ENCODE data around the genes FAM217B, LAMA5 and CABLES2.

DNA sequence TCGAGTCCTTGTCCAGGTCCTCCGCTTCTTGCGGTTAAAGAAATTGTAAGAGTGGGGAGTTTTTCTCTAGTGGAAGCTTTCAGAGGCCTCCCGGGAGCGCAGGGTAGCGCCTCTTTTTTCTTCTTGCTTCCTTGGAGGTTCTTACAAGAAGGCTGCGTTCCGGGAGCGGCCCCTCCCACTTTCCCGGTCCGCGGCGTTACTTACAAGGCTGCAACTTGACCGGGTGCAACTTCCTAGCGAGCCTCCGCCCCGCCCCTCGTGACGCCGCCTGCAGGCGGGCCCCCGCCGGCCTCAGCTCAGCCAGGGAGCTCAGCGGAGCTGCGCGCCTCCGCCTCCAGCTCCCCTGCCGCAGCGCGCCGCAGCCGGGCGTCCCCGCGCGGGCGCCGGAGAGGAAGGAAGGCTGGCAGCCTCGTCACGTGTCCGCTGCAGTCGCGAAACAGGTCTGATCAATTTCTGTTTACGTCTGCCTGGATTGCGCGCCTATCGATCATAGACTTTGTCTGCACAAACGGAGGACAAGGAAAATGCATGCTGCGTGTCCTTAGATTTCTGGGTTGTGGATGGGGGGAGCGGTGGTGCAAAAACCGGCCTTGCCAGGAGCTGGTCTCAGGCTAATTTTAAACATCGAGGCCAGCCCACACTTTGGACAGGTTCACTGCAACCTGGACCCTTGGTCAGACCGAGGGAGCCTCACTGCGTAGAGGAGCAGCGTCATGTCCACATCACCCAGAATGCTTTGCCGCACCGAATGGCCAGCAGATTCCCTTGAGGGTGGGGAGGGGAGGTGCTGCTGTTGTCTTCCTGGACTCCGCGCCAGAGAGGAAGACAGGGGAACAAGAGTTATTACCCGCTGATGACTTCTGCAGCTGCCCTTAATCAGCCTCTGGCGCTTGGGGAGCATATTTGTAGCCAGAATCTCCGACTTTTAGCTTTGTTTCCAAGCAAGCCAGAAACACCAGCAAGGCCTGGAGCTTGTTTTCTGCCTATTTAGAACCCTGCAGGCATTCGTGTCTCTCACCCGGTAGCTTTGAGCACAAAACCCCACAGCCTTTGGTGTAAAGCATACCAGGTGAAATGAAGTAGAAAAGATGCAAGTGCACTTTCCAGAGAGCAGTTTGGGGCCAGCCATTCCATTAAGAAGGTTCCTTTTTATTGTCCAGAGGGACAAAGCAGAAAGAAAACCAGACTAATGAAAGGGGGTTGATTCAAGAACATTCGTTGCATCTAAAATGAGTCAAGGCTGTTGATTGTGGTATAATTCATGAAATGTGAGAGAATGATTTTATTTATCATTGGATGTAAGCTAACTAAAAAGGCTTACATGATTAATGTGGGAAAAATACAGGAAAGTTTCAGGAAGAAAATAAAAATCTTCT, at the start of gene FAM217B:
Gene FAM217B (plus strand): TSS at position 294 of the 1,376 bp plus-strand sequence.
- PRO-cap, result bidirectional peak, plus-strand start at position 294 of the sequence, minus-strand start at position 202 of the sequence; bidirectional peak, plus-strand start at position 758 of the sequence, minus-strand start at position 733 of the sequence
- RAMPAGE, long total RNA, 3 experiments, result start-site peak on the plus strand in 1 of 3 experiments, centred at position 326 of the sequence, 14 reads per replicate; start-site peak on the minus strand in 1 of 3 experiments, centred at positions 182 to 727 of the sequence, 9 to 18 reads per replicate

DNA sequence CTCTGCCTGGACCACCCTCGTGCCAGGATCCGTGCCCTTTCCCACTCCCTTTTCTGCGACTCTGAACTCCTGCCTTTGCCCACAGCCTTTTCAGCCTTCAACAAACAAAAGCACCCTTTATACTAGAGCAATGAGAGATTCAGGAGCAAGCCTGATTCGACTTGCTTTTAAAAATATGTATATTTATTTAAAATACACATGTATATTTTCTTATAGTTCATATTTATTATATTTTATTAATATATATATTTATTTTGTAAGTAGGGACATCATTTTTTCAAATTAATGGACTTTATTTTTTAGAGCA, 19.0 kb downstream of the CDH26 start:
- PRO-cap, result no peak
- RAMPAGE, long total RNA, 3 experiments, result no peak in any of the 3 experiments

- PRO-cap, result no peak
- RAMPAGE, long total RNA, 3 experiments, result no peak in any of the 3 experiments
Observed at GRCh38 chr20:60062380-60062966, 104.2 kb downstream of the CDH26 start.

DNA sequence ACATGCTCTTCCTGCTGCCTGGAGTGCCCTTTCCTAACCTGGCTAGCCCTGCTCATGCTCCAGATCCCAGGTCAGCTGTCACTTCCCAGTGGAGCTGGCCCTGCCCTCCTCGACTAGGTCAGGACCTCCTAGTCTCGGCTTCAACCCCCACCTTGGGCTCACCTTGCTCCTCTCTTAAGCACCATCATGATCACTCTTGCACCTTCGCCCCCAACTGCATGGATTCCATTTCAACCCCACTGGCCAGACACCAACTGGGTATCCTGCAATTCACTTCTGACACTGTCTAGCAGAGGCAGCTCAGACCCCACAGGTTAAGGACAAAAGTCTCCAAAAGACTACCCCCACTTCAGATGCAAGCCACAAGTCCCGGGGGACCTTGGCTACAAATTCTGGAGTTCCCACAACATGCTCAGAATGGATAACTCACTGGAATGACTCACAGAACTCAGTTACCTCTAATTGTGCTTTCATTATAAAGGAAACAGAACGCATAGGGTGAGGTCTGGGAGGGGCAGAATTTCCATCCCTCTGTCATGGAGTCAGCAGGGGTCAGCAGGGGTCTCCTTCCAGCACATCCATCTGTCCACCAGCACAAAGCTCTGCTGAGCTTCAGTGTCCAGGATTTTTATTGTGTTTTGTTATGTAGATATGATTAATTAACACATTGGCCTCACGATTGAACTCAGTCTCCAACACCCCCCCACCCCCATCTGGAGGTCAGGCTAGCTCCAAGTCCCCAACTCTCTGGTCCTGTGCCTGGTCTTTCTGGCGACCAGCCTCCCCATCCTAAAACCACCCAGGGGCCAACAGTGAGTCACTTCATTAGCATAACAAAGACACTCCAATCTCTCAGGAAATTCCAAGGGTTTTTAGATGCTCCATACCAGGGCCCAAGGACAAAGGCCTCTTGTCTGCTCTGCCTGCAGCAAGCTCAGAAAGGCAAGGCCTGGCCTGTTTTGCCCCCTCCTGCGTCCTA, 184.3 kb downstream of the CDH4 start:
- PRO-cap, result no peak
- RAMPAGE, long total RNA, 3 experiments, result no peak in any of the 3 experiments

GRCh38 chr20:62066847-62067700, 1.4 kb upstream of the TAF4 start:
- PRO-cap, result no peak
- RAMPAGE, long total RNA, 3 experiments, result no peak in any of the 3 experiments

DNA sequence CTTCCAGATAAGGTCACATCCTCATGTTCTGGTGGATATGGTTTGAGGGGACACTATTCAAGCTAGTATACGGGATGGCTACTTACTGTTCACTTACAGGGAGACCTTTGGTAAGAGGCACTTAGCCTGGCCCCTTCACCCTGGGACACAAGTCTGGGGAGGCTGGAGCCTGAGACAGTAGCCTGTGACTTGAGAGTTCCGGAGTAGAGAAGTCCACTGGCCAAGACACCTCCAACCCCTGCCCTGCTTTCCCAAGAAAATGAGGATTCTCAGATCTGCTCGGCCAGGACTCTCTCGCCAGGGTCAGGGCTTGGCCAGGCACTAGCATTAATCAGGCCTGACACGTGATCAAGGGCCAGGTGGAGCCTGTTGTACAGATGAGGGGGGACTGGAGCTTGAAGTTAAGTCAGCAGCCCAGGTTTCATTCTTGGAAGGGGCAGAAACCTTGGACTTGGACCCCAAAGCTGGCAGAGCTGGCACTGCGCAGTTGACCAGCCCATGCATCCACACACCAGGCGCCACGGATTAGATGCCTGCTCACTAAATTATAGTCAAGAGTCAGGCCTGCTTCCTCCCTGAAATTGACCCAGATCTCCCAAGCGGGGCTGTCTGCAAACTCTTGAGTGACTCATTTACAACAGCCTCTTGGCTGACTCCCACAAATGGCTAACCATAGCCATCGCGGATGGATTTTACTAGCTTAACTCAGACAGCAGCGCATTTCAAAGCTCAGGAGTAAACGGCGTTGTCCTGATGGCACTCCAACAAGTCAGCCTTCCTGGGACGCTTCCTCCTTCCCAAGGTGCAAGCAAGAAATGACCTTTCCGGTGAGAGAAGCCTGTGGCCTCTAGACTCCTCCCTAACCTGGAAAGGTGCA, 4.0 kb upstream of the TAF4 start:
- PRO-cap, result no peak
- RAMPAGE, long total RNA, 3 experiments, result no peak in any of the 3 experiments

- PRO-cap, result no peak
- RAMPAGE, long total RNA, 3 experiments, result no peak in any of the 3 experiments
Observed at GRCh38 chr20:62130064-62130375, 7.7 kb downstream of the LSM14B start.

DNA sequence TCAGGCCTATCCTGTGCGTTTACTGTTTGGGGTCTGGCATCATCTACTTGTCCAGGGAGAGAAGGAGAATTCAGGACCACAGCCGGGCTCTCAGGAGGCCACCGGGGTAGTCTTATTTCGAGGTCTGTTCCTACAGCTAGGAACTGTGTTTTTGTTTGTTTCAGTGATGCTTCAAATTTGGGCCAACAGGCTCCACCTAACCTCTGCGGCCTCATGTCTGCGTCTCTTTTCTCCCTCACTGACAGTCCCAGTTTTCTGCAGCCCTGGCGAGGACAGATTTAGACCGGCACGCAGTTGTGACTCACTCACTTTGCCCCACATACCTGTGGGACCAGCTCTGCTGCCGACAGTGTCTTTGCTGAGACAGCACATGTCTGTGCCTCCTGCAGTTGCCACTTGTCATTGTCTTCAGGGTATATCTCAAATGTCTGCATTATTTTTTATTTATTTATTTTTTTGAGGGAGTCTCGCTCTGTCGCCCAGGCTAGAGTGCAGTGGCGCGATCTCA, 29.2 kb downstream of the OSBPL2 start:
- PRO-cap, result bidirectional peak, plus-strand start at position 308 of the sequence, minus-strand start at position 230 of the sequence
- RAMPAGE, long total RNA, 3 experiments, result no peak in any of the 3 experiments

DNA sequence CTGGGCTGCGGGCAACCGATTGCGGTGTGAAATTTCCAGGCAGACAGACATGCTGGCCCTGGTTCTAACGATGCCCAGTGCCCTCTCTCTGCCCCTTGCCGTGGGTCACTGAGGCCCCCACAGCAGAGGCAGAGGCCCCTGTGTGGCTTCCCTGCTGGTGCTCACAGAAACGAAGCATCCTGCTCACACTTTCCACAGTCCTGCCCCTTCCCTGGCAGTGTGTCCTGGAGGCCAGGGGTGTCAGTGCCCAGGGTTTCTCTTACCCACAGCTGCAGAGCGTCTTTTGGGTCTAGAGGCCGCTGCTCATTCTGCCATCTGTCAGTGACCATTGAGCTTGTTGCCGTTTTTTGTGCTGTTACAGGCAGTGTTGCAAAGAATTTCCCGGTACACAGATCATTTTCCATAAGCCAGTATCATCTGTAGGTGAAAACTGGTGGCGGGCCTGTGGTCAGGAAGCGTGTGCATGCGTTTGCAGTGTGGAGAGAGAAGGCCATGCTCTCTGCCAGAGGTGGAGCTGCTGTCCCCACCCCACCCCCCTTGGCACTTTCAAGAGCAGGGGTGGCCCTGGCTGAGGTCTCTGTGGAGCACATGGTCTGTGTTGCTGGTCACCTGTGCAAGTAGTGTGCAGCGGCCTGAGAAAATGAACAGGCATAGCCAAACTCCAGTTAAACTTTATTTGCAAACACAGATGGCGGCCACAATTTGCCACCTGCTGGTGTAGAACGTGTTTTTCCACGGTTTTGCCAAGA, 2.2 kb downstream of the ADRM1 start:
- PRO-cap, result no peak
- RAMPAGE, long total RNA, 3 experiments, result no peak in any of the 3 experiments

DNA sequence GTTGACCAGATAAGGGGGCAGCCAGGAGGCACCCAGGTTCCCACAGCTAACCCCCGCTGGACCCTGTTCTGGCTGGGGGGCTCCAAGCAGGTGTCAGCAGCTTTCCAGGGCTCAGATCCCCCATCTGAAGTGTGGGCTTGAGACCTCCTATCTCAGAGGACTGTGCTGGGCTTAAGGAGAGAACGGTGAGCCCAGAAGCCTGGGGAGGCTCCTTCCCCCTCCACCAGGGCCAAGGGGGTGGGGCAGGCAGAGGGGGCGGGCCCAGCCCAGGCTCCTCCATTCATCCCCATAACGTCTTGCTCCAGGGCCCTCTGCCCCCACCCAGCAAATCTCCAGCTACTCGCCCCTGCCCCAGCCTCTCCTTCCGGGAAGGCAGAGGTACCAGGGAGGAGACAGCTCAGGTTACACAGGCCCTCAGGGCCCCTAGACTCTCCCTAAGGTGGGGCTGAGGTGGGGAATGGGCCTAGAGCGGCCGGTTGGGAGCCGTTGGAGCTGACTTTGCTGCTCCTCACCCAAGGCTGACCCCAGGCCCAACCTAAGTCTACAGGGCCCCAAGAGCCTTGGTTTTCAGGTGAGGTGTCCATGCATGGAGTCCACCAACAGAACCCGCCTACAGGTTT, 1.3 kb downstream of the LAMA5 start:
- PRO-cap, result bidirectional peak, plus-strand start at position 375 of the sequence, minus-strand start at position 187 of the sequence
- RAMPAGE, long total RNA, 3 experiments, result no peak in any of the 3 experiments

DNA sequence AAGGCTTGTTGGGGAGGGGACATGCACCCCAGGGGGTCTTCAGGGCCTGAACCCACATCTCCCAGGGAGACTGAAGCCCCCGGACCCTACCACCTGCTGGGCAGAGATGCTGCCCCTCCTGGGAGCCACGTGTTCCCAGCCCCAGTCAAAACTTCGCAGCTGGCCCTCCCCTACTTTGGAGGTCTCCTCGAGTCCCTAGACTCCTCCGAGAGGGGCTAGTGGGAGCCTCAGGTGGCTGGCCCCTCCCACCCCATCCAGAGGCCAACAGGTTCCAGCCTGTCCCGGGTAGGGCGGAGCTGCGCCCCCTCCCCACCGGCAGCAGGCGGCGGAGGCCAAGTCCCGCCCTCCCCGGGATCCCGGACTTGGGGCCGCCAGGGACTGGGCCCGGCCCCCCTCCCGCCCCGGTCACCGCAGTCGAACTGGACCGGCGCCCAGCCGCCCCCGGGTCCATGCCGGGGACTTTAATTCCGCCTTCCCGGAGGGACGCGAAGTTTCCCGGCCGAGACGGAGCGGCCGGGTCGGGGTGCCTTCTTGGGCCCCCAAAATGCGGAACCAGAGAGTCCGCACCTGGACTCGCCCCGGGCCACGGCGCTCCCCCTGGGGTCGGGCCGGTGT, 723 bp downstream of the LAMA5 start:
- PRO-cap, result bidirectional peak, plus-strand start at position 413 of the sequence, minus-strand start at position 204 of the sequence
- RAMPAGE, long total RNA, 3 experiments, result no peak in any of the 3 experiments

- PRO-cap, result unidirectional peak, minus-strand start at chr20:62367312
- RAMPAGE, long total RNA, 3 experiments, result no peak in any of the 3 experiments
Observed at GRCh38 chr20:62366897-62367690, at the start of gene LAMA5. LAMA5 (minus strand) TSS chr20:62367312.

DNA sequence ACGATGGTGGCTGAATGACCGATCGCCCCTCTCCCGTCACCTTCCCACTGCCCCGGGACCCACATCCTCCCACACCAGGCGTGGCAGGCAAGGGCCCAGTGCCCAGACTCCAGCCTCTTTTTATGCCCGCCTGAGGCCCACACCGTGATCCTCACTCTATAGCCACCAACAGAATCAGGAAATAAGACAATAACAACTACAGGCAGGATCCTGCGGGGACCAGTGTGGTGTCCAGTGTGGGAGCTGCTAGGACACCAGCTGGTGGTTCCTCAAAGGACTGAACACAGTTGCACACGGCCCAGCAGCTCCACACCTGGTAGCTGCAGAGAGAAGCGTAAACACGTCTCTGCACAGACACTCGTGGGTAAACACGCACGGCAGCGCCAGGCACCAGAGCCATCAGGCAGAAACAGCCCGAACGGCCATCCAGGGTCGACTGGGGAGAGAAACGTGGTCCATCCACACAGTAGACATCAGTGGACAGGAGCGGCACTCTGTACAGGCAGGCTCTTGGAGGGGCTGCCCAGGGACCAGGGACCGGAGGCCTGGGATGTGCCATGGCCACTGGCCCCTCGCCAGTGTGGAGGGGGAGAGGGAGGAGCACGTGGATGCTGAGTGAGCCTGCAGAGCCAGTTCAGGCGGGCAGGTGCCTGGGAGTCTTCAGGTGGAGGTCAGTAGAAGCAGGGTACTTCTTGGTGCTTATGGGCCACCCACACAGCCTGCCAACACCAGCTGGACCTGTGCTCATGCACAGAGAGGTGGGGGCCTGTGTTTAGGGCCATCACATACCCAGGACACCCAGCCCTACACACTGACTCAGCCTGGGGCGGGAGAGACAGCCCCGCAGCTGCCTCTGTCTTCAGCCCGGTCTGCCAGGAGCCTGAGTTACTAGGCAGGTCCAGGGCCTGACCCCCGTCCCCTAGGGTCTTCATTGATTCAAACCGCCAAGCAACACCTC, 7.4 kb upstream of the LAMA5 start:
- PRO-cap, result no peak
- RAMPAGE, long total RNA, 3 experiments, result no peak in any of the 3 experiments

DNA sequence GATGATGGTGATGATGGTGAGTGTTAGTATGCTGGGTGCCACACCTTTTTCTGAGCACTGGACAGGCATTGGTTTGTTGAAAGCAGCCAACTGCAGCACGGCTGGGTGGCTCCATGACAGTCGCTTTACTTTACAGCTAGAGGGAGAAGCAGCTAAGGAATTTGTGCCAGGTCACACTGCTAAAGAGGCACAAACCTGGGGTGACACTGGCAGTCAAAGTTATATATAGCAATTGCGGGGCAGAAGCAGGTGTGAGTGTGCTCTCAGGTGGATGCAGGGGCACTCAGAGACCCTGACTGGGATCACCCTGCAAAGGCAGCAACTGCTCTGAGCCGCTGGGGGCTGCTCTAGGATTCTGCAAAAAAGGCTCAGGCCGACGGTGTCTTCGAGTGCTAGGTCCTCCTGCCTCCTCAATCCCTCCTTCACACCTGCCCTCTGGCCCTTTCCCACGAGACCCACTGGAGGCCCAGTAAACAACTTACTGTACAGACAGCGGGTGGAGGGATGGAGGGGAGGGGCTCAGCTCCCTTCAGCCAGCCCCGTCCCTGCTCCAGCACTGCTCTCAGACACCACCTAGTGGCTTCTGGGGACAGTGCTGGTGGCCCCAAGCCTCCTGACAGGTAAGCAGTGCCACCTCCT, 4.5 kb upstream of the RPS21 start:
- PRO-cap, result no peak
- RAMPAGE, long total RNA, 3 experiments, result no peak in any of the 3 experiments

DNA sequence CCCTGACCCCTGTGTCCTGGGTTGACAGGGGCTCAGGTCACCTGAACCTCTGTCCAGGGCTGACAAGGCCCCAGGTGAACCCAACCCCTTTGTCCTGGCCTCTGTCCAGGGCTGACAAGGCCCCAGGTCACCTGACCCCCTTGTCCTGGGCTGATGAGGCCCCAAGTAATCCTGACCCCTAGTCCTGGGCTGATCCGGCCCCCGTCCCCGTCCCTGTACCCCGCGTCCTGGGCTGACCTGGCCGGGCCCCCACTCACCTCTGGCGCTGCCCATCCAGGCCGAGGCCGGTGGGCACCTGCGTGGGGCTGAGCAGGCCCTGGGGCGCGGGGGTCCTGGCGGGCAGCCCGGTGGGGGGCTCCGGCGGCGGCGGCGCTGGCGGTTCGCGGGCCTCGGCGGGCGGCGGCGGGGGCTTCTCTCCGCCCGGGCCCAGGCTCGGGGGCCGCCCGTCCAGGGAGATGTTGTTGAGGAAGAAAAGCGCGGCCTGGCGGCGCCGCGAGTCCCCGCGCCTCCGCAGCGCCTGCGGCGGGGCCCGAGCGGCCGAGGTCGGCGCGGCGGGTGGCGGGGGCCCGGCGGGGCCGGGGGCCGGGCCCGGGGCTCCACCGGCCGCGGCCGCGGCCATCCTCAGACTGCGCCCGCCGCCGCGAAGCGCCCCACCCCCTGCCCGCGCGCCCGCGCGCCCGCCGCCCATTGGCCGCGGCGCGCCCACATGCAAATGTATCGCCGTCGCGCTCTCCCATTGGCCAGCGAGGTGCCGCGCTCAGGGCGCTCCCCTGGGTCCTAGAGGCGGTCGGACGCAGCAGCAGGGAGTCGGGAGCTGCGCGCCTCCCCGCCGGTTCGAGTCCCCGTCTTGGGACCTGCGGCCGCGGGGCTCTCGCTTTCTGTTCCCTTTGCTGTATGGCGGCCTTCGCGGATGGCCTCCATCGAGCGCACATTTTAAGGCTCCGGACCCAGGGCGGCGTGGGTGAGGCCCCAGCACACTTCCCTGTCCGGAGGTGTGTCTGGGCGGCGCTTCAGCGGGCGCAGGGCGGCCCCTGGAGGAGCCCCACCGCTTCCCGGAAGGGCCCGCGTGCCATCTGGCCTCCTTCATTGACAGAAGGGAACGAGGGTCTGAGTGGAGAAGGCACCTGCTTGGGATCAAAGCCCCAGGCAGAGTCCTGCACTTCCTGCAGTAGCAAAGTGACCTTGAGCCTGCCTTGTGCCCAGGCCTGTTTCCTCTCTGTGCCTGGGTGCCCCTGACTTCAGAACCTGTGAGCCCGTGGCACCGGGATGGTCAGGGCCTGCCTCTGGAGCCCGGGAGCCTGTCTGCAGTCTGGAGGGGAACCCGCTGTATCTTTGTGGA, at the start of gene CABLES2:
Gene CABLES2 (minus strand): TSS at position 628 of the 1,339 bp plus-strand sequence.
- PRO-cap, result bidirectional peak, plus-strand start at position 793 of the sequence, minus-strand start at position 619 of the sequence
- RAMPAGE, long total RNA, 3 experiments, result no peak in any of the 3 experiments

DNA sequence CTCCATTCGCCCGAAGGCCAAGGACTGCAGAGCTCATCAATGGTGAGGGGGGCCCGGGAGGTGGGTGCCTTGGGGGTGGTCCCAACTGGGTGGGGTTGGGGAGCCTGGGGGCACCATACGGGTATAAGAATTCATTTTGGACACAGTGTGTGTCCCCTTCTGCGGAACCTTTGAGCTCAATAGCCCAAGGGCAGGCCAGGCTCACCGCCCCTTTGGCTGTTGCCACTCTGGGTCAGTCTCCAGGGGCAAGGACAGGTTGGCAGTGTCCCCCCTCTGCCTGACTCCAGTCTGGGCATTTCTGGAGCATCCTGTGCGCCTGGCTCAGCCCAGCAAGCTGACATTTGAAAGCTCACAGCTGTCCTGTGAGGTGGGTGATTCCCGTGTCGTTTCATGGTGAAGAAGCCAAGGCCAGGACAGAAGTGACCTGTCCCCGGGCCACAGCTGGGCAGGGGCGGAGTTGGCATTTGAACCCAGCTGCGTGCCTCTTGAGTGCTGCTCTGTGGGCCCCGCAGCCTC, 5.5 kb upstream of the GATA5 start:
- PRO-cap, result no peak
- RAMPAGE, long total RNA, 3 experiments, result no peak in any of the 3 experiments

DNA sequence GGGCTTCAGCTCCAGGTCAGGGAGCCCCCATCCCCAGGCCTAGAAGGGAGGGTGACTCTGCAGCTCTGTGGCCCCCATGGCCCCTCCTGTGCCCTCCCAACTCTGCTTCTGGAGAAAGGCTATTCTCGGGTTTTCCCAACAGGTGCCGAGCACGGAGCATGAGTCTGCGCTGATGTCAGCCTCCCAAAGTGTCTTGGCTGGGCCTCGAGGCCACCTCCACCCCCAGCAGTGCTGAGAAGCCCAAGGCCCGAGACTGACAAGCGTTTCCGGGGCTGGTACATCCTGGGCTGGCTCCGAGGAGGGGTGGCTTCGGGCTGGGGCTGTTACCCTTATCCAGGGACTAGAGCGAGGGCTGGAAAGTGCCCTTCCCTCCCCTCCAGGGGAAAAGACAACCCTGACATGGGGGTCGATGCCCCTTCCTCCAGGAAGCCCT, 60.2 kb upstream of the GATA5 start:
- PRO-cap, result bidirectional peak, plus-strand start at position 225 of the sequence, minus-strand start at position 110 of the sequence
- RAMPAGE, long total RNA, 3 experiments, result no peak in any of the 3 experiments

GRCh38 chr20:62536971-62537471, 61.2 kb upstream of the GATA5 start:
- PRO-cap, result bidirectional peak, plus-strand start at chr20:62537244, minus-strand start at chr20:62537138
- RAMPAGE, long total RNA, 3 experiments, result no peak in any of the 3 experiments

DNA sequence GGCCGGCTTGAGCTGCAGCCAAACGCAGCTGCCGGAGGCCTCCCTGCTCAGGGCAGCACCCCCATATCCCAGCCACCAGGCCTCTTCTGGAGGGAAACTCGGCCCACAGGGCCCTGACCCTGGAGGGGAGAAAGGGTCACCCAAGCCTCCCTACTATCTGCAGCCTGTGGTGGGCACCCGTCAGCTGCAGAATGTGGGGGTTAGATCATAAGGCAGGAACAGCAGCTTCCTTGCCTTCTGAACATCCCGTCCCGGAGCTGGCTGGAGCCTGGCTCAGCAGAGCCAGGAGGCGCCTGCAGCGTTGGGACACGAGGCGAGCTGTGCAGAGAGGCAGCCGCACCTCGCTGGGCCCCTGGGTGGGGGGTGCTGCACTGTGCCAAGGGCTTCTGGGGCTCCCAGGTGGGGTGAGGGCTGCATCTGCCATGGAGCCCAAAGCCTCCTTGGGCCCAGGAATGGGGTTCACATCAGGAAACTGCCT, 63.9 kb upstream of the GATA5 start:
- PRO-cap, result bidirectional peak, plus-strand start at position 306 of the sequence, minus-strand start at position 259 of the sequence
- RAMPAGE, long total RNA, 3 experiments, result no peak in any of the 3 experiments

DNA sequence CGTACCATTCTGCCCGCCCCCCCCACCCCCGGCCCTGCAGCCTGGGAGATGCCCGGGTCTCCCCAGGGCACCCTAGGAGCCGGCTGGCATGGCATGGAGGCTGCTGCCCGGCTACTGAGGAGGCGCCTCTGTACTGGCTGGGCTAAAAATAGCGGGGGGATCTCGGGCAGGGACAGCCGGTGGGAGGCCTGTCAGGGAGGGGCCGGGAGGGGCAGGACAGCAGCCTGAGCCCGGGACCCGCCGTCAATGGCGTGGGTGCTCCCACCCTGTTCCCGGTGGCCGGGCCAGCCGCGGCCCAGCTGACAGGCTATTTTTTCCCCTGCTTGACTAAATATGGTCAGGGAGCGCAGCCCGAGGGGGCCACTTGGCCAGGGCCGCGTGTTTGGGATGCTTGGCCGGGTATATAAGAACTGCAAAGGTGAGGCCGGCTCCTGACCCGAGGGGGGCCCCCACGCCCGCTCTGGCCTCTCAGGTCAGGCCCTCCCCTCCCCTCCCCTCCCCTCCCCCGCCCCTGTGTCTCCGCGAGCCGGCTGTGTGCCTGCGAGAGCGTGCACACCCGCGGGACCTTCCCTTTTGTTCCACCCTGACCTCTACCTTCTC, 74.3 kb upstream of the GATA5 start:
- PRO-cap, result bidirectional peak, plus-strand start at position 217 of the sequence, minus-strand start at position 135 of the sequence; bidirectional peak, plus-strand start at position 330 of the sequence, minus-strand start at position 304 of the sequence; bidirectional peak, plus-strand start at position 434 of the sequence, minus-strand start at position 462 of the sequence
- RAMPAGE, long total RNA, 3 experiments, result no peak in any of the 3 experiments